Foreskin fibroblast (primary cell): Measurements from ENCODE around the genes MRGPRX3, LDHC and SPTY2D1.

GRCh38 chr11:16966470-16967261 lies 47.5 kb downstream of the PLEKHA7 start:
- RRBS = no CpG with 5 or more reads among the region's 9 CpGs

DNA sequence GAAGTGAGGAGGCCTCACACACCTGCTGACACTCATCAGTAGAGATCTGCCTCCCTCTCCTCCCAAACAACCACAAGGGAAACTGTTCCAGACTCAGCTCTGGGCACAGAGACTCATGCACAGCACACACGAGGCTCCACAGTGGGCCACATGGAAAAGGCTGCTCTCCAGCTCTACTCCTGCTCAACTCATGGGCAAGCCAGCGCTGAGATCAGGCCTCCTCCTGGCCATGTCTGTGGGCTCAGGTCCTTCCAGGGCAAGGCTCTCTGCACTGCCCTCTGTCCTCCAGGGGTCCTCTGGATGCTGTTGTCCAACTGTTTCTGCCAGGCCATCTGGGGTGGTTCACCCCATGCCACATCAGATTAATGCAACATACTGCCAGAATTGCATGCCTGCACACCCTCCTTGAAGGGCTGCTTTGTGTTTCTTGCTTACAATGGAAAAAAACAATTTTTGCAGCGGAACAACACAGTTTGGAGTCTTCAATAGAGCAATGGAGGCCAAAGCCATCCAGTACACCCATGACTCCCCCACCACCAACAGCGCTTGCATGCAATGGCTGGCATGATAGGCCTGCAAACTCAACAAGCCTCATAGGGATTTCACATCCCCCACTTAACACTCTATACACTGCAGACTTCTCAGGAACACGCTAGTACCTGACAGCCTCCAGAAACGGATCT lies 45.9 kb downstream of the PLEKHA7 start:
- RRBS = no CpG with 5 or more reads among the region's 6 CpGs

GRCh38 chr11:17164868-17165240 lies 42.9 kb downstream of the PIK3C2A start:
- RRBS = no CpG with 5 or more reads among the region's 1 CpG

- RRBS = no CpG with 5 or more reads among the region's 10 CpGs
These were observed 835 bp downstream of the NUCB2 start for GRCh38 chr11:17277170-17277978.

DNA sequence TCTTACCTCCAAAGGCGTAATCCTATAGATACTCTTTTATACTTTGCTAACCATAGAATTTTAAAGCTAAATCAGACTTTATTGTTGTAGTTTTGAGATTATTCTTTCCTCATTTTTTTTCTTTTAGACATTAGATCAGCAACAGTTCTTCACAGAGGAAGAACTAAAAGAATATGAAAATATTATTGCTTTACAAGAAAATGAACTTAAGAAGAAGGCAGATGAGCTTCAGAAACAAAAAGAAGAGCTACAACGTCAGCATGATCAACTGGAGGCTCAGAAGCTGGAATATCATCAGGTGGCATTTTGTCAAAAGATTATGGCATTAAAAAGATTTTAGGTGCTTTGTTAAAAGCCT lies 21.6 kb upstream of the NCR3LG1 start:
- RRBS = no CpG with 5 or more reads among the region's 2 CpGs

DNA sequence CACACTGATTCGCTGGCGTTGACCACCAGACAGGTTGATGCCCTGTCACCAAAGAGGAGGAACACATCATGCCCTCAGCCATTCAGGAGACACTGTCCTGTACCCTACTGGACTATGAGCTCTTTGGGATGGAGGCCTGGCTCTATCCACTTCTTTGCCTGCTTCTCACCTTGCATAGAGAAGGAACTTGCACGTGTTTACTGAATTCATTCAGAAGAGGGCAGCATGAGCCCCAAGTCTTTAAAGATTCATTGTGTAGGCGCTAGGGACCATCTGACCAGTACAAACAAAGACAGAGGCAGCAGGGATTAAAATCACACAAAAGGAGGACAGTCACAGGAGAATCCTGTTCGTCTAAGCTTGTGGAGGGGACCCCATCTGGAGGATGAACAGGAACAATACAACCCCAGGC lies 24.3 kb upstream of the KCNJ11 start:
- RRBS = no CpG with 5 or more reads among the region's 5 CpGs

DNA sequence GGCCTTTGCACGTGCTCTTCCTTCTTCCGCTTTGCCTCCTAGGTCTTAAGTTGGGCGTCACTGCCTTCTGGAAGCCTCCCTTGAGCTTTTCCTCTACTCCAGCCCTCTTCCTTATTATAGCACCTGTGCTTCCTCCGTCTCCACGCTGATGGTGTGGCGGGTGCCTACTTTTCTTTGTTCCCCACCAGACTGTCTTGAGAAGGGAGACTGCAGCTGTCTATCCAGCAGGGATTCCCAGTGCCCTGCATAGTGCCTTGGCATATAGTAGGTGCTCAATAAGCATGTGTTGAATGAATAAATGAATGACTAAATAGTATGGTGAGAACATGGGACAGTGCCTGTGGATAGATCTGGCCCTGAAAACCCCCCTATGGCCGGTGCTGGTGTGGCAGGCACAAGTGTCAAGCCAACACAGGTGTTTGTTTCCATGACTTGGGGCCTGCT lies 30.0 kb upstream of the ABCC8 start:
- RRBS = no CpG with 5 or more reads among the region's 7 CpGs

GRCh38 chr11:17533583-17534131 lies 10.6 kb downstream of the USH1C start:
- RRBS = no CpG with 5 or more reads among the region's 10 CpGs

GRCh38 chr11:17541250-17542019 lies 2.8 kb downstream of the USH1C start:
- RRBS = no CpG with 5 or more reads among the region's 4 CpGs

GRCh38 chr11:18115484-18115824 lies 9.6 kb upstream of the SAAL1 start:
- RRBS = no CpG with 5 or more reads among the region's 7 CpGs

DNA sequence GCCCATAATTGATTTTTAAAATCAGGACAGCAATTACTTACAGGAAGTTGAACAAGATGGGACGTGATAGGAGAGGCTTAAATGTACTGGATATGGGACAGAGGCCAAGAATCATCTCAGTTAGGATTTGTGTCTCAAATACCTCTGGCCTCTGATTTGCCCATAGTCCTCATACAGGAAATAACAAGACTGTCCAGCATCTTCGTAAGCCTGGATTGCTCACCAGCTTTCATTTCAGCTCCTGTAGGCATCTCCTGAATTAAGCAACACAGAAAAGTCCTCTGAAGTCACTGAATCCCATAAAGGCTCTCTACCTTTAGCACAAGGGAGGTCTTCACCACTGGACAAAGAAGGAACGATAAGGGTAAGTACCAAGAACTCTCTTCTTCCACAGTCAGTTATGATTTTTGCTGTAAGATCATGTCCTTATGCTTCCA lies at the start of gene MRGPRX3:
Gene MRGPRX3 (plus strand): TSS at position 196 of the 437 bp plus-strand sequence.
- RRBS = no CpG with 5 or more reads among the region's 3 CpGs

GRCh38 chr11:18281872-18282449 lies 15.9 kb downstream of the SAA1 start:
- RRBS = no CpG with 5 or more reads among the region's 5 CpGs

GRCh38 chr11:18311765-18312529 lies 10.0 kb downstream of the HPS5 start:
- RRBS = no CpG with 5 or more reads among the region's 8 CpGs

DNA sequence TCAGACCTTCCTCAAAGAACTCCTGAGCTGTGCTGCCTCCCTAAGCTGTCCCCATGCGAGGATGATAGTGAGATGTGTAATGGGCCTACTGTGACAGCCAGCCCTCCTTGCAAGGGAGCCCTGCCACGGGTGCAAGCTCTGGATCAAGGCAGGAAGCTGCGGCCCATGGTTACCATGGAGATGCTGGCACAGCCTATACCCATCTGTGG lies 11.1 kb upstream of the LDHA start:
- RRBS = no CpG with 5 or more reads among the region's 3 CpGs

- RRBS = no CpG with 5 or more reads among the region's 5 CpGs
These were observed 10.8 kb upstream of the LDHA start for GRCh38 chr11:18383524-18383952.

- RRBS = 2% methylated on average over 14 of the region's 54 CpGs
These were observed 1.3 kb downstream of the LDHA start for GRCh38 chr11:18395411-18396405.

DNA sequence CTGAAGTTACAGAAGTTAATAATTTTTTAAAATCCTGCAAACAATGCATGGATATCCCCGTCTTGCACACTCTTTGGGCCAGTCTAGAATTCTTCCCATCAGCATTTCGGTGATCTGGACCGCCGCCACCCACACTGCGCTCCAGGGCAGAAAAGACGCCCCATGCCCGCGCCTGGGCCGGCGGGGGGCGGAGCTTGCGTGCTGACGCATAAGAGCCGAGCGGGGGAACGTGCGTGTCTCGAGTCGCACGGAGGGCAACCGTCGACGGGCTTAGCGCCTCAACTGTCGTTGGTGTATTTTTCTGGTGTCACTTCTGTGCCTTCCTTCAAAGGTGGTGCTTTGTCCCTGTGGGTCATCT lies at the start of gene LDHC:
Gene LDHC (plus strand): TSS at position 241 of the 358 bp plus-strand sequence.
- RRBS = 0% methylated on average over 5 of the region's 25 CpGs

GRCh38 chr11:18633823-18634654 lies at the start of gene SPTY2D1:
Gene SPTY2D1, minus strand, starts transcription at chr11:18634342.
- RRBS = 1% methylated on average over 10 of the region's 52 CpGs

- RRBS = no CpG with 5 or more reads among the region's 7 CpGs
These were observed 213.2 kb upstream of the E2F8 start for GRCh38 chr11:19453939-19454392.